ENCODE measurements around the gene EFCAB9.

DNA sequence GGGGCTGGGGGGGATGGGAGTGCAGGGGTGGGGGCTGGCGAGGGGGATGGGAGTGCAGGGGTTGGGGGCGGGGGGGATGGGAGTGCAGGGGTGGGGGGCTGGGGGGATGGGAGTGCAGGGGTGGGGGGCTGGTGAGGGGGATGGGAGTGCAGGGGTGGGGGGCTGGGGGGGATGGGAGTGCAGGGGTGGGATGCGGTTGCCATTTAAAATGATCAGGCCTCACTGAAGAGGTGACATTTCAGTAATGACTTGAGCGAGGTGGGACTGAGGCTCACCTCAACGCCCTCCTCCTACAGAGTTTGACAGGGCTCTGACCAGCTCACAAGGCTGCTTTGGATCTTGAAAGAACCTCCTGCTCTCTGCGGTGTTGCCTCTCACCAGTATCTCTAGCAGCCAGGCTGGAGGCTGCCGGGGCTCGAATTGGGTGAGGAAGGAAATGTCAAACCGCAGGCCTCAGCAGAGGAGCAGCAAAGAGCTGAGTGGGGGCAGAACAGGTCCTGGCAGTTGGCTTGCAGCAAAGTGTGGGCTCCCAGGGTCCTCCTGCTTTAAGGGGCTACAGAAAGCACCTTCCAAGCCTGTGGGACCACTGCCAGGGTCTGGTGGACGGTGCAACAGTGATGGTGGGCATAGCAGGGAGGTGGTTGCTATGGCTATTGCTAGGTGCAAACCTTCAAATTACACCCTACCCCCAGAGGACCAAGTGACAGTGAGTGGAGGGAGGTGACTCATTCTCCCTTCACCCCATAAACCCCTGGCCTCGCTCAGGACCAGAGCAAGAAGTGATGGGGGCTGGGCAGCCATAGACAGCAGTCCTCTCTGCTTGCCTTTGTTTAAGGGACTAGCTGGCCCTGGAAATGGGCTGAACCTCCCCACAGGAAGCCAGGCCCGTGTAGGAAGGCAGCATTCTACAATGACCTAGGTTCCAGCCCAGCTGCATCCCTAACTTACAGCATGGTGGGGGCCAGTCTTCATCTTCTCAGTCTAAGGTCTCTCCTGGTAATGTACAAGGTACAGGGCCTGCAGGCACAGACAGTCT lies 18.9 kb downstream of the LCP2 start:
- PRO-cap = no peak

DNA sequence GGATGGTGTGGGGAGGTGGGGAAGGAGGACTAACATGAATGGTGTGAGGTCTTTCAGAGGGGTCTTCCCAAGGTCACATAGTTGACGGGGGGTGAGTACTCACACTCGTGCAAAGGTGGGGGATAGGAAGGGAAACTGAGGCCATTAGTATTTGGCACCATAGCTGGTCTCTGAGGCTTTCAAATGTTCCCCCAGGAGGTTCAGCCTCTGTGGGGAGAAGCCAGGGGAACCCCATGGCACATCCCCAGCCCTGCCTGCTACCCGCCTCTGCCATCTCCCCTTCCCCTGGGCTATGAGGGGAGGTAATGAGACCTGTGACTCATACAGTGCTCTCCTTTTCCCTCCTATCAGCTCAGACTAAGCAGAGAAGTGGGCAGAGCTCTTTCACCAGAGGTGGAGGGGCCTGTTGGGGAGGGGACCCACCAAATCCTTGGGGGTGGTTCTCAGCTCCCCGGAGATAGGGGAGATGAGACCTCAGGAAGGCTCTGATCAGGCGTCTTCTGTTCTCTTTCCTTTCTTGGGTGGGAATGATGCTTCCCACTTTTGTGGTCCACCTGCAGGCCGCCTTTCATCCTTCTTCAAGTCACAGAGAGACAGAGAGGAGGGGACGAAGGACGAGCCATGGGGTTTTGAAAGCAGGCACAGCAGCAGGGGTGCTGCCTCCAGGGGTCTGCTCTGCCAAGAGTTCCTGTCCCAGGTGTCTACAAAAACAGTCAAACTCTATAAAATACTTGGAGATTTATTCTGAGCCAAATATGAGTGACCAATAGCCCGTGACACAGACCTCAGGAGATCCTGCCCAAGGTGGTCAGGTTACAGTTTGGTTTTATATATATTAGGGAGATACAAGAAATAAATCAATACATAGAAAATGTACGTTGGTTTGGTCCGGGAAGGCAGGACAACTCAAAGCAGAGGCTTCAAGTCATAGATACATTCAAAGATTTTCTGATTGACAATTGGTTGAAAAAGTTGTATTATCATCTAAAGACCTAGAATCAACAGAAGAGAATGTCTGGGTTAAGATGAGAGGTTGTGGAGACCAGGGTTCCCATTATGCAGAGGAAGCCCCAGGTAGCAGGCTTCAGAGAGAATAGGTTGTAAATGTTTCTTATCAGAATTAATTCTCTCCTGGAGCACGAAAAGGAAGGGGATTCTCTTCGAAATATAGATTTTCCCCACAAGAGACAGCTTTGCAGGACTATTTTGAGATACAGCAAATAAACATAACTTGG lies 34.4 kb upstream of the LCP2 start:
- PRO-cap = no peak

DNA sequence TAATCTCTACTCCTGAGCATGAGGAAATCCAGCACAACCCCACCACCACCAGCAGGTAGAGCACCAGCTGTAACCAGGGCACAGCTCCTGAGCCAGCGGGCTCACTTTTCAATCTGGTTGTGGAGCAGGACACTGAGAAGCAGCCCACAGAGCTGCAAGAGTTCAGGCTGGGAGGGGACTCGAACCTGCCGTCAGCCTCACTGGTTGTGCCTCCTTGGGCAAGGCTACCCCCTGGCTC lies 10.0 kb upstream of the GABRP start:
- PRO-cap = unidirectional peak, plus-strand start at position 111 of the sequence

DNA sequence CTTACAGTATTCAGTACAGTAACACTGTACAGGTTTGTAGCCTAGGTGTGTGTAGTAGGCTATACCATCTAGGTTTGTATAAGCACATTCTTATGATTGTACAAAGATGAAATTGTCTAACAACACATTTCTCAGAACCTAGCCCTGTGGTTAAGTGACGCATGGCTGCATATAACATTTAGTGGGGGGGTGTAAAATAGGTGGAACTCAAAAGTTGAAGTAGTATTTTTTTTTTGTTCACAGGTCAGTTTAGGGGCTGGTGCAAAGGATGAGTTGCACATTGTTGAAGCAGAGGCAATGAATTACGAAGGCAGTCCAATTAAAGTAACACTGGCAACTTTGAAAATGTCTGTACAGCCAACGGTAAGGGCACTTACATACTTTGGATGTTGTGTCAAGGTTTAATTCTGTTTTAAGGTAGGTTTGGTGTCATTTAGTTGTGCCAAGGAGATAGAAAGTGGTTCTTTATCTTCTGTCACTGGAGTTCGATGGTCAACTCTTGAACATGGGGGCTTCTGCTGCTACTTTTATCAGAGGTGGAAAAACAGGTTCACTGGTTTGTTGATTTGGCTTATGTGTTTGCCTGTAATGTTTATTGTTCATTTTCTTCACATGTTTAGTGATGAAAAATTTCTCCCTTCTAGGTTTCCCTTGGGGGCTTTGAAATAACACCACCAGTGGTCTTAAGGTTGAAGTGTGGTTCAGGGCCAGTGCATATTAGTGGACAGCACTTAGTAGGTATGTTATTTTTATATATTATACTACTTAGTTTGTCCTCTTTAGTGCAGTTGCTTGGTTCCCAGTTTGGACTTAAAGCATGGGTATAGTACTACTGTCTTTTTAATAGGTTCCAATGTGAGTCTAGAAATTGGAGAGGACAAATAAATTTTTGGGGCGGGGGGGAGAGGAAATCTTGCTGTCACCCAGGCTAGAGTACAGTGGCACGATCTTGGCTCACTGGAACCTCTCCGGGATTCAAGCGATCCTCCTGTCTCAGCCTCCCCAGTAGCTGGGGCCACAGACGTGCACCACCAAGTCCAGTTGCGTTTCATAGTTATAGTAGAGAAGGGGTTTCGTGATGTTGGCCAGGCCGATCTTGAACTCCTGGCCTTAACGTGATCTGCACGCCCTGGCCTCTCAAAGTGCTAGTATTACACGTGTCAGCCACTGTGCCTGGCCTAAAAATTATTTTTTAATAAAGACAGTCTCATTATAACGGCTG lies 3.8 kb downstream of the NPM1 start:
- PRO-cap = no peak

- PRO-cap = unidirectional peak, minus-strand start at chr5:171483894
Observed at GRCh38 chr5:171483730-171484089, 64.3 kb downstream of the FGF18 start.

GRCh38 chr5:171510846-171511045 lies 91.3 kb downstream of the FGF18 start:
- PRO-cap = no peak

GRCh38 chr5:171648327-171648606 lies 137.3 kb upstream of the SMIM23 start:
- PRO-cap = no peak

DNA sequence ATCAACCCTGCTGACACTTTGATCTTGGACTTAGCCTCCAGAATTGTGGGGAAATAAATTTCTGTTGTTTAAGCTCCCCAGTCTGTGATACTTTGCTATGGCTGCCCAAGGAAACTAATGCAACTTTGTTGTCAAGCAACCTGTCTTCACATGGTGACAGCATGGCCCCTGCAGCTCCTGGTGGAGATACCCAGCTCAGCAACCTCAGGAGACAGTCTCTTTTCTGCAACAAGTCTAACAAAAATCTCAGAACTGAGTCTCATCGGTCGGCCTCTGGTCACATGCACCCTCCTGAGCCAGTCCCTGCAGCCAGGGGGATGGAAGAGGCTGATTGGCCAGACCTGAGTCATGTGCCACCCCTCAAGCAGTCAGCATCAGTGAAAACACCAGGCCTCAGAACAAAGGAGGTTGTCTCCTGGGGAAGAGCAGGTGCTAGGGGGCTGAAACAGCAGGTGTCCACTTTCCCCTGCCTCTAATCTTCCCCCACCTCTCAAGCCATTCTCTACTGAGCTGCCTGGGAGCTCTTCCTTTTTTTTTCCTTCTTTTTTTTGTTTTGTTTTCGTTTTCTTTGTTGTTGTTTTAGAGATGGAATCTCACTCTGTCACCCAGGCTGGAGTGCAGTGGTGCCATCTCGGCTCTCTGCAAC lies 54.4 kb downstream of the SMIM23 start:
- PRO-cap = no peak

GRCh38 chr5:172042217-172042719 lies 35.8 kb upstream of the FBXW11 start:
- PRO-cap = no peak

GRCh38 chr5:172096213-172096783 lies 89.9 kb upstream of the FBXW11 start:
- PRO-cap = no peak

- PRO-cap = no peak
Observed at GRCh38 chr5:172176128-172176997, 11.7 kb downstream of the STK10 start.

DNA sequence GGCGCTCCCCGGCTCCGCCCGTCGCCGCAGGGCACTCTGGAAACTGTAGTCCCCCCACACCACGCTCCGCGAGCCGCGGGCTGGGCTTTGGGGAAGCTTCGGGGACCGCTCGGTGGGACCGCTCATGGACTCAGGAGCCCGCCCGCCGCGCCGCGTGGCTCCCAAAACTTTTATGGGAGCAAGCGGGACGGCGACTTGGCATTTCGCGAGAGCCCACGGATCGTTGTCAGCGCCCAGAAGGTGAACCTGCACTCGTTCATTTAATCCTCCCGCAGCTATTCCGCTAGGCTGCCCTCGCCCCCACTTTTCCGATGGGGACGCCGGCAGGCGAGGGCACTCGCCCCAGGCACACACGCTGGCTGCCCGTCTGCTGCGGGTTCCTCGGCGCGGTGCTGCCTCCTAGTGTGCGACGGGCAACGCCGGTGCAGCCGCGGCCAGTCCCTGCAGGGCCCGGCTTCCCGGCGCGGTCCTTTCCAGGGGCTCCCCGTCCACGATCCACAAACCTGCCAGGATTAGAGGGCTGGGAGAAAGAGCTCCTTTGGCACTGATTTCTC lies 496 bp upstream of the STK10 start:
- PRO-cap = no peak

DNA sequence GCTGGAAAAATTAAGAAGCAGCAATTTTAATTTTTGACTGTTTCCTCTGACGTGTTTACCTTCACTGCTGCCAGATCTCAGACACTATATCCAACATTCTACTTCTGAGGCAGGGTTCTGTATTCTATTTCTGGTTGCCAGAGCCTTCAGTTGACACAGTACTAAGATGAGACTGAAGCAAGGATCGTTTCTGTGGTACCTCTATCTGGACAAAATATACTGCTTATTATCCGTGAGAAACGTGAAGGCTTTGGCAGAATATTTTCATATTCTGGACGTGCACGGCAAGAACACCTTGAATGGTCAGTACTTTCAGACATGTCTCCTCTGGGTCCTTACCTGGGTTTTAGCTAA lies at the start of gene EFCAB9:
Gene EFCAB9, plus strand, starts transcription at position 166 of the 354 bp plus-strand sequence.
- PRO-cap = no peak

DNA sequence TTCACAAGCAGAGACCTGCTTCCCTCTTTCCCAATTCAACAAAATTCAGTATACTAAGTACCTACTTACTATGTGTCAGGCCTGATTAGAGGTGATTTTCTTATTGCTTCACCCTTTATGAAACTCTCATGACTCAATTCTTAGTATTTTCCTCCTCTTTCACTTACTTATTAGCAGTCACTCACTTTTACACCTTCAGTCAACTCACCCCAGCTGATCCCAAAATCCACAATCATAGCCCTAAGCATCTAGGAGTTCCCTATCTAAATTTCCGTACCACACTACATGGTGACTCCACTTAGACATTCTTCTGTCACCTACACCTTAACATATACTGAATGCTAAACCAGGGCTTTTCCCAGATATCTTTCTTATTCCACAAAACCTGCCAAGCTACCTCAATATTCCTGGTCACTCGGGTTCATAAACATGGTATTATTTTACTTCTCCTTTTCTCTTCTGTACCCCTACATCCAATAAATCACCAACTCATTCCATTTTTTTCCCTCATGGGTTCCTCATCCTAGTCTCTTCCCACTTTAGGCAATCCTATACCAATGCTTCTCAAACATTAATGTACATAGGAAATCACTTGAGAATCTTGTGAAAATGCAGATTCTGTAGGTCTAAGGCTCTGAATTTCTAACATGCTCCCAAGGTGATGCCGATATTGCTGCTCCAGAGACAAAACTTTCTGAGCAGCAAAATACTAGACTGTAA lies 7.9 kb downstream of the UBTD2 start:
- PRO-cap = no peak

- PRO-cap = no peak
Observed at GRCh38 chr5:172361297-172362047, 77.9 kb upstream of the UBTD2 start.

DNA sequence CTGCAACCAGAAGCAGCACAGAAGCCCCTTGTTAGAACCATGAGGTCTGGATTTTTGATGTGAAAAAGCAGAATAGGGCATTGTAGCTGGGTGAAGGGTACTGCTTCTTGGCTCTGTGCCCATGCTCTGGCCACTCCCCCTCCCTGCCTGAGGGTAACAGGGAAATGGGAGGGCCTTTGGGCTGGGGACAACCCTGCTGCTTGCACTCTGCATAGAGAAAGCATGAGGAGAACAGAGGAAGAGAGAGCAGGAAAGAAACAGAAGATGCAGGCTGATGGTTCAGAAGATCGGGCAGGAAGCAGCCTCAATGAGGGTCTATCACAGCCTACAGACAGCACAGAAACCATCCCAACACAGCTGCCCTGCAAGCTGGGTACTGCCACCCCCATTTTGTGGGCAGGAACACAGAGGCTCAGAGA lies 81.4 kb upstream of the UBTD2 start:
- PRO-cap = no peak

DNA sequence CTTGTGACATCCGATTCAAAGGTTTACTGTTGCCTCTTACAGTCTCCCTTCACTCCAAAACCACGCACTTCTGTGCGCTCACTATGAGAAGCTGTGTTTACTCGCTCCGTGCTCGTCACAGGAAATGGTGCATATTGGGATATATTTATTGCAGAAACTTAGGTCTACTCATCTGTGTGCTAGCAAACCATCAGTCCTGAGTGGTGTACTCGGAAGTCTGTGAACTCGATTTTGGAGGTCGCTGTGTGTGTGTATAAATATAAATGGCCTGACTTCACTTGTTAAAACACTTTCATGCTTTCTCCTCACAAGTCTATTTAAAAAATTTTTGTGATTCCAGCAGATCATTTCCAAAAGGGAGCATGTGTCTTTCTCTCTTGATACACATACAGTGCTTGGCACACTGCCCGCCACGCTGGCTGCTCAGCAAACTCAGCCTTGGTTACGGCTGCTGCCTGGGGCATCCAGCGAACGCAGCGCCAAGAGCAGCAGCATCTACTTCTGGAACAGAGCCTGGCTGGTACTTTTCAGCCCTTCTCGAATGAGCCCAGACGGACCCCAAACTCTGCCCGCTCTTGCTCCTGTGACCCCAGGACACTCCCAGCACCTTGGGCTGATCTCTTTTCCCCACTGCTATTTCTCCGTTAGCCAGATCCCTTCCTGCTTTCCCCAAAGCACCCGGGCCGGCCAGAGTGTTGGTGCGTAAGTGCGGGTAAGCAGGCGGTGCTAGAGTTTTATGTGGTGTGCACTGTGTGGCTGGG lies 73.4 kb downstream of the SH3PXD2B start:
- PRO-cap = no peak

GRCh38 chr5:172445399-172446330 lies 8.7 kb downstream of the SH3PXD2B start:
- PRO-cap = no peak

DNA sequence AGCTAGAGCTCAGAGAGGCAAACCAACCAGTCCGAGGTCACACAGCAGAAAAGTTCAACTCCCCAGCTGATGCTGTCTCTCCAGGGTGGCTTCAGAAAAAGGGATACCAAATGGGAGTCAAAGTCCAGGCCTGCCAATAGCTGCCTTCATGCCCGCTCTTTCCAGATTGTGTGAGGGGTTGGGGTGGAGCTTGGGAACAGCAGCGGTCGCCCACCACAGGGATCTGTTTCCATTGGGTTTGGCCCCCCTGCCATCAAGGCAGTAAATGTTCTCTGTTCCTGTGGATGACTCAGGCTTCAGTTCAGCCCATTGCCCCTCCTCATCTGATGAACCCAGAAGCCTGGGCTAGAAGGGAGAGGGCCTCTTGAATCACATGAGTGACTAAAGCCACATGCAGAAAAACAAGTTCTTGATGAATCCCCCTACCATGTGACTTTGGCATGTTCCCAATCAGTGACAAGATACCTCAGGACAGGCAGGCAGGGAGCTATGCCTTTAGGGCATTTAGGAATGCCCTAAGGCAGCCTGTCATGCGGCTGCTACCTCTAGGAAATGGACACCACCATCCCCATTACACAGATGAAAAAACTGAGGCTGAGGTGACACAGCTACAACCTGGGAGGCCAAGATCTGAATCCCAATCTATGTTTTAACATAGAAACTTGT lies 2.6 kb downstream of the SH3PXD2B start:
- PRO-cap = no peak

GRCh38 chr5:172527449-172528029 lies 73.2 kb upstream of the SH3PXD2B start:
- PRO-cap = no peak

Data from duodenum (tissue), 1 donor.